Neural cell (in vitro differentiated cells): ENCODE data around the gene AMIGO1.

GRCh38 chr1:108703454-108703692 lies 9.3 kb upstream of the FNDC7 start:
- RAMPAGE, long total RNA: no peak

DNA sequence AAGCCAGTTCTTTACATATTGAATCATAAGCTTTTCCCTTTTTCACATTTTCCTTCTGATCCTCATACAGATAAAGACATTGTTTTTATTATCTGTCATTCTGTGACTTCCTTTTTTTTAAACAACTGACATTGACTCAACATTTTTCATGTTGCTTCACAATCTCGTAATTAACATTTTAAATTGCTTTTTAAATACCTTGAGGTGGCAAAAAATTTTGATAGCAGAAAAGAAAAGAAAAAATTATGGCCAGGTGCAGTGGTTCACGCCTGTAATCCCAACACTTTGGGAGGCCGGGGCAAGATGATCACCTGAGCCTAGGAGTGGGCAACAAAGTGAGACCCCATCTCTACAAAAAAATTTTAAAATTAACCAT lies 1.5 kb downstream of the STXBP3 start:
- RAMPAGE, long total RNA: no peak

DNA sequence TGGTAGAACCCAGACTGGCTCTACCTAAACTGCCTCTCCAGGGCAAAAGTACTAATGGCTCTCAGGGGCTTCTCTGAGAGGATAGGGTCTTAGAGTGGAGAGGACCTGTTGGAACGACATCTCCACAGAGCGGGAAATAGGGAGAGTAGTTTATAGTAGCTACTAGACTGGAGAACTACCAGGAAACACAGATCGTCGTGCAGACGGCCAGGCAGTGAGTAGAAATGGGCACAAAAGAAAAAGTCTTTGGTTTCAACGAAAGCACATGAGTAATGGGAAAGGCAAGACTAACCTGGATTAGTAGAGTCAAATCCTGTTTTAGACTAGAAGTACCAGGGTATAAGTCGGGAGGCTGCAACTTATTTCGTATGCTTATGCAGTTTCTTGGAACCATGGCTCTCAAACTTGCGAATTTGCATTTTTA lies 1.3 kb downstream of the CLCC1 start:
- RAMPAGE, long total RNA: no peak

DNA sequence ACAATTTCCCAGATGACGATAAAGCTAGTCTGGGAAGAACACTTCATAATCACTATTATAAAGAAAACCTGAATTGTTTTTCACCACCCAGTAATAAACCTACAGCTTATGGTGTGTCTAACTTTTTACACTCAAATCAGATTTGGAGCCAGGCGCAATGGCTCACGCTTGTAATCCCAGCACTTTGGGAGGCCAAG lies 945 bp downstream of the CLCC1 start:
- RAMPAGE, long total RNA: no peak

GRCh38 chr1:109040913-109041759 lies 766 bp downstream of the WDR47 start:
- RAMPAGE, long total RNA: no peak

GRCh38 chr1:109091512-109092168 lies 1.1 kb downstream of the TMEM167B start:
- RAMPAGE, long total RNA: no peak

- RAMPAGE, long total RNA: no peak
Observed at GRCh38 chr1:109238543-109239766, 10.4 kb upstream of the CELSR2 start.

- RAMPAGE, long total RNA: no peak
Observed at GRCh38 chr1:109254165-109254601, 4.8 kb downstream of the CELSR2 start.

DNA sequence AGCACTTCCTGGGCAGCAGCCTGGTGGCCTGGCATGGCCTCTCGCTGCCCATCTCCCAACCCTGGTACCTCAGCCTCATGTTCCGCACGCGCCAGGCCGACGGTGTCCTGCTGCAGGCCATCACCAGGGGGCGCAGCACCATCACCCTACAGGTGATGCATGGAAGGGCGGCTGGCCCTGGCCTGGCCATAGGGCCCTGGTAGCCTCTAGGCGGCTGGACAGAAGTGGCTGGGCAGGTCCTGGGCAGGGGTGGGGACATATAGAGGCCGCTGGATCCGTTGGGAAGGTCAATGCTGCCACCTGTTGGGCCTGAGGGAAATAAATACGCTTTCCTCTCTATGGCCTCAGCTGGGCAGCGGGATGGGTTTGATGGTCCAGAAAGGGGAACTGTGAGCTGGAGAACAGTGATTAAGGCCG lies 14.3 kb downstream of the CELSR2 start:
- RAMPAGE, long total RNA: no peak

GRCh38 chr1:109269726-109270366 lies 13.1 kb downstream of the PSRC1 start:
- RAMPAGE, long total RNA: no peak

DNA sequence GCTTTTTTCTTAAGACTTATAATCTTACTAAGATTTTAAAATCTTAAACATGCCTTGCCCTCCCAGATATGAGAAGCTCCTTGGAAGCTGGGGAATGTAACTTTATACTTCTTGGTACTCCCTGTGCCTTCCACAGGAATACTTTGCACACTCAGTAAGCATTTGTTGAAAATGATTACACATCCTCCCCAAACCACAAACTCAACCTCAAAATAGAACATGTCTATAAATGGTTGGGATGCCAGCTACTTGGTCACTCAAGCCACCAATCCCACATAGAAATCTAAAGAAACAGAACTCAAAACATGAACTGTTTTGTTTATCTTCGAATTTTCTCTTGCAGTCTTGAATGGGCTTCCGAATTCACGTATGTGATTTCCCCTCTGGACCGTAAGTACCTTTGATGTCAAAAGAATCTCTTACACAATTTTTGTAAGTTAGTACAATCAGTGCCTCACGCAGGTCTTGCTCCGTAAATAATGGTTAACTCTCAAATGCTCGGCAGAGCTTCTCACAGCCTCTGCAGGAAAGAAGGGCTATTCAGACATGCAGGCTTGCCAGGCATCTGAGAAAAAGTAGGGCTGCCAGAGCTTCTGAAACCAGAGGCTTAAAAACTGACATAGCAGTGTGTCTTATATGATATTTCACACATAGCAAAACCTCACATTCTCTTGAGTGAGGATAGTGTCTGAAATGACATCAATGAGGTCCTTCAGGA lies 26.9 kb downstream of the SORT1 start:
- RAMPAGE, long total RNA: no peak

DNA sequence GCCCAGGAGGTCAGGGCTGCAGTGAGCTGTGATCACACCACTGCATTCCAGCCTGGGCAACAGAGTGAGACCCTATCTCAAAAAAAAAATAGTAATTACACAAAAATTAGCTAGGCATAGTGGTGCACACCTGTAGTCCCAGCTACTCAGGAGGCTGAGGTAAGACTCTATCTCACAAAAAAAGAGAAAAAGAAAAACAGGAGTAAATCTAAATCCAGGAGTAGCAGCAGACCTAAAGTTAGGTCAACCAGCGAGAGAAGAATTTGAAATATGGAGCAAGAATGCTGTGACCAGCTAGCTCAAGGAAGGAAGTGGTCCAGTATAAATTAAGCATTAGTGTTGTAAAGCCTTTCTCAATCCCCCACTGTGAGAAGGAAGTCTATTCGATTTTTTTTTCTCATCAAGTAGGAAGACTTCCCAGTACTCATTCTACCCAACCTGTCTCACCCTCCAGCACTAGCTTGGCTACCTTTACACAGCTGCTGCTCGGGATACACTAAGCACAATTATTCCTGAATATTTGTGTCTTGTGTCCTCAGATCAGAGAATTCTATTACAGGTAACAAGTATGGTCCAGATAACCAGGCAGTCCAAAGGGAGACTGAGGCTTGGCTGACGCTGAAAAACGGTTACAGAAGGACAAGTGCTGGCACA lies 1.6 kb downstream of the SORT1 start:
- RAMPAGE, long total RNA: no peak

DNA sequence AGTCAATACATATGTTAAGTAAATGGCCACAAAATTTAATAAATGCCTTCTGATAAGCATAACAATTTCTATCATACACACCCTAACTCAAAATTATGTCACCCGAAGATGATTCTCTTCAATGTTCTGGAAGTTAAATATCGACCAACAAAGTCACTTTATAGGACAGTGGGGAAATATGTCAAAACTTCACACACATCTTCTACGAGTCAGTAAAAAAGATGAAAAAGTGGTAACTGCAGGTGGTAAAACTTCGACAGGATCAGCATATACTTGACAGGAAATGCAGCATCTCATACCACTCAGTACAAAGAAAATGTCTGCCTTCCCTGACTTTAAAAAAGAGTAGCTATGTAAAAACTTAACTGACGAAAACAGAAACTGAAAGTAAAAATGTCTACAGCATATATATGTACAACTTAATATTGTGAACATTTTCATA lies 982 bp downstream of the PSMA5 start:
- RAMPAGE, long total RNA: no peak

GRCh38 chr1:109466100-109466376 lies 308 bp upstream of the SYPL2 start:
- RAMPAGE, long total RNA: no peak

- RAMPAGE, long total RNA: no peak
Observed at GRCh38 chr1:109509446-109510164, at the start of gene AMIGO1. TSS of gene AMIGO1 (minus strand) at chr1:109509727.

DNA sequence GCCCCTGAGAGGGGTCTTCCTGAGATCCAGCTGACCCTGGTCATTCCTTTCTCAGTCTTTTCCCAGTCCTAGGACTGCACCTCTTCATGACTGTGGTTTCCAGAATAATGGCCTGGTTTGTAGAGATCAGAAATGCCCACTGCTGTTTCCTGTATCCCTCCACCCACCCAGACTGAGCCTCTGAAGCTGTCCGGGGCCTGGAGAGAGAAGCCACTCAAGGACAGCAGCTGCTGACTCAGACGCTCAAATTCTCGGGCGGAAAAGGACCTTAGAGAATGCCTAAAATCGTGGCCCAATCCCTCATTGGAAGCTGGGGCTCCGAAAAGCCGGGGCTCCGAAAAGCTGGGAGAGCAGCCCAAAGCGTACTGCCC lies 7.9 kb upstream of the GPR61 start:
- RAMPAGE, long total RNA: no peak

- RAMPAGE, long total RNA: no peak
Observed at GRCh38 chr1:109532698-109533320, 6.9 kb upstream of the GPR61 start.

DNA sequence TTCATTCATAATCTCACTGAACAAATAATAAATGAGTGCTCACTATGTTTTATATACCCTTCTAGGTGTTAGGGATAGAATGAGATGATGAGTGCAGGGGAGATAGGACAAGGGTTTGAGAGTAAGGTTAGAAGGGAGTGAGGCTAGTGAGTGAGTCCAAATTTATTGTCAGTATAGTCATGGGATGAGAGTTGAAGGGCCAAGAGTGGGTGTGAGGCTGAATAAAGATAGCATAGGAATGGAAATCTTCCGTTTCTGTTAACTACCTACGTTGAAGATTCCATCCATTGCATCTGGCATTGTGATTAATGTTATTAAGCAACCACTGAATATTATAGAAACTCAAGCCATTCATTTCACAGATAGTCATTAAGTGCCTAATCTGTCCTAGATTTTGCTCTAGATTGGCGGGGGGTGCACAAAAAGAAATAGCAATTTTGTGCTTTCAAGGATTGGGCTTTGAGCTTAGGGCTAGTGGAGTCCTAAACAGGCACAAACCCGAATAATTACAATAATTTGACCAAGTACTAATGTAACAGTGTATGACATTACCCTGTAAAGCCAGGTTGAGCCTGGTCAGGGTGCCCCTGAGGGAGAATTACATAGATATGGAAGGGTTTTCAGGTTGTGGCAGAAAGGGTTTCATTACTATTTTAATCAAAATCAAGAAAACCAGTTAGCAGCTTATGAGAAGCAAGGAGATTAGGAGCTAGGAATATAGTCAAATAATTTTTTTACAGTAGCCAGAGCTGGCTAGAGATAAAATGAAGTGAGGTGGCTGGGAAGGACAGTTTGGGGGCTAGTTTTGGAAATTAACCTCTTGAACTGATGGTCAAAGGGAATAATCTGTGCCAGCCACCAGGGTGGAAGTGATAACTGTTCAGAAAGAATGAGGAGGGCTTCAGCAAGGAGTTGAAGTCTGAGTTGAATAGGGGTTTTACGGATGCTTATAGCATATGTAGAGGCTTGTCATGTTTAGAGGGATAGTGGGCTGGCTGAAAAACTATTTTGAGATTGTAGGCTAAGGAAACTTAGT lies 17.2 kb downstream of the GNAI3 start:
- RAMPAGE, long total RNA: no peak

DNA sequence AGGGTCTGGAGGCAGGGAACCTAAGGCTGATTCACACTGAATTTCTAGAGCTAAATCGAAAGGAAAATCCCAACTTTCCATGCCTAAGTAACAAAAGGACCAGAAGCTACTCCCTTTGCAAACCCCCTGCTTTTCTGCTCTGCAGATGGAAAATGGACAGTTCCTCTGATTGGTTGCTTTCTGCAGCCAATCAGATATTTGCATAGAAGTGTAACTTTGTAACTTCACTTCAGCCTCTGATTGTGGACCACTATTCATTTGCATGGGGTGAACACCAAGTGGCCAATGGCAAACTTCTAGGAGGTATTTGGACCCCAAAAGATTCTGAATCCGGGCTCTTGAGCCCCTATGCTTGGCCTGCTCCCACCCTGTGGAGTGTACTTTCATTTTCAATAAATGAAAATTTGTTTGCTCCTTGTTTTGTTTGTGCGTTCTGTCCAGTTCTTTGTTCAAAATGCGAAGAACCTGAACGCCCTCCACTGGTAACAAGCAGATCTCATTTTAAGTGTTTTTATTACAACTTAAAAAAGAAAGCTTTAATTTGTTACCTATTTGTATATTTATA lies 6.5 kb upstream of the GSTM4 start:
- RAMPAGE, long total RNA: no peak

DNA sequence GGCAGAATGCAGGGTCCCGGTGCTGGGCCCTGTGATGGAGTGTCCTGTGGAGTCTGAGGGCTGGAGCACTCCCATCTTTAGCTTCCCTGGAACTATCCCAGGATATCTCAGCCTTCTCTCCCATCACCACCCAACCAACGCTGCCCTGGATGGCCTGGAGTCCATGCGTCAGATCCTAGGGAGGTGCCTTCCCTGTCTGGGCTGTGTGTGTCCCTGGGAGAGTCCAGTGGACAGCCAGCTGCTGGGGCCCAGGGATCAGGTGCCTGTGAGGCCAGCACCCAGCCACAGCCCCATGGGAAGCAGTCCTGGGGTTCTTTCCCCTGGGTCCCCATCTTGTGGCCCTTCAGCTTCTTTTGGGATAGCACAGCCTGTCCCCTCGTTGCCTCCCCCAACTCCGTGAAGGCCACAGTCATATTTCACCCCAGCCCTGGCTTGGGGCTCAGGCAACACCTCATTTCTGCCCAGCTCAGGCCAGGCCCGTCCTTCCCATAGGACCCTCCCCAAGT lies 1.1 kb upstream of the EPS8L3 start:
- RAMPAGE, long total RNA: no peak